ENCODE measurements around the gene CCDC195.

DNA sequence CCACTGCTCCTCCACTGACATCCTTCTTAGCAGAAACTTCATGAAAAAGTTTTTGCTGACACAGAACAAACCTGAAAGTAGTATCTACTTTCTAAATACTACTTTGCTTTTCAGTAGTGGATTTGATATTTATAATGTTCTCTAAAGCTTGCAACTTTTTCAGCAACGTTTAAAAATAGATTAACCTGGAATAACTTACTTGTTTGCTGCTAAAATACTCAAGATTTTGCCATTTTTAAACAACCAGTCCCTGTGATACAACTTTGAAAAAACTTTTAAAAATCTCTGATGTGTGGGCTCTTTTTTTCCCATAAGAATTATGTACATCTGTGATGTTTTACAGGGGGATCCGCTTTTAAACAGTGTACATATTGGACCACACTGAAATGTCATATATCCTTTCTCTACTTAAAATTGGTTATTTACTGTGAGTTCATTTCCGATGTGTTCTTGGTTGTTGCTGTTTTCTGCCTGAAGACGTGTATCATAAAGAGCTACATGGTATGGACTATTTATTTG, 83.3 kb downstream of the ACSL3 start:
- PRO-cap = unidirectional peak, plus-strand start at position 335 of the sequence

- PRO-cap = no peak
Observed at GRCh38 chr2:222994109-222994775, 57.7 kb upstream of the KCNE4 start.

DNA sequence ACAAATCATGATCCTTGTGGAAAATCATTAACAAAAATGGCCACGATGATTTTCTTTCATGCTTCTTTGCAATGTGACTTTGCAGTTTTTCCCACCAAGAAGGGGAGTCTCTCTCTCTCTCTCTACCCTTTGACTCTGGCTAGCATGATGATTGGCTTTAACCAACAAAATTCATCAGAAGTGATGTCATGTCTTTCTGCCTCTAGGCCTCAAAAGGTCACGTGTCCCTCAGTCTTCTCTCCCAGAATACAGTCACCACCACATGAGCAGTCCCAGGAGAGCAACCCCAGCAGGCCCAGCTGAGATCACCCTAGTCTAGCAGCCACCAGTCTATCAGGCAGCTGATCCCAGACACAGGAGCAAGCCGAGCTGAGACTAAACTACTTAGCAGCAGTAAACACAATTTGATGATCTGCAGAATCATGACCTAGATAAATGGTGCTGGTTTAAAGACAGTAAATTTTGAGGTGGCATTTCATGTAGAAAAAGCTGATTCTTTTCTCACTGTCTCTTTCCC, 132.8 kb downstream of the SCG2 start:
- PRO-cap = no peak

DNA sequence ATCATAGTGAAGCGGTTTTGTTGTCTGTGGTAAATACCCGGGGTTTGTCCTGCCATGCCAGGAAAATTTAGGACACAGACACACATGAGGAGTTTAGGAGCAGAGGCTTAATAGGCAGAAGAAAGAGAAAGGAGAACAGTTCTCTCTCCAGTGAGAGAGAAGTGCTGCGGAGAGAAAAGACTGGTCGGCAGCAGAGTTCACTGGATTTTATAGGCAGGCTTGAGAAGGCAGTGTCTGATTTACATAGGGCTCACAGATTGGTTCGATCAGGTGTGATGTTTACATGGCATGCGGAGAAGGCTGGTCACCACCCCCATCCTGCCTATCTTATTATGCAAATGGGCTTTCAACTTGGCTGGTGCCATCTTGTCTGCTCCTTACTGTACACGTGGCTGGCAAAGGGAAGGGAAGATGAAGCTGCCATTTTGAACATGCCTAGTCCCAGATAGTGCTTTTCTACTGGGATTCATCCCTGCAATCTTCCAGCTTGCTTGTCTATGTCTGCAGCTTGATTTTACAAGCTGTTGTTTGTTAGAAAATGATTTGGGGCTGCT, 113.4 kb downstream of the AP1S3 start:
- PRO-cap = no peak

DNA sequence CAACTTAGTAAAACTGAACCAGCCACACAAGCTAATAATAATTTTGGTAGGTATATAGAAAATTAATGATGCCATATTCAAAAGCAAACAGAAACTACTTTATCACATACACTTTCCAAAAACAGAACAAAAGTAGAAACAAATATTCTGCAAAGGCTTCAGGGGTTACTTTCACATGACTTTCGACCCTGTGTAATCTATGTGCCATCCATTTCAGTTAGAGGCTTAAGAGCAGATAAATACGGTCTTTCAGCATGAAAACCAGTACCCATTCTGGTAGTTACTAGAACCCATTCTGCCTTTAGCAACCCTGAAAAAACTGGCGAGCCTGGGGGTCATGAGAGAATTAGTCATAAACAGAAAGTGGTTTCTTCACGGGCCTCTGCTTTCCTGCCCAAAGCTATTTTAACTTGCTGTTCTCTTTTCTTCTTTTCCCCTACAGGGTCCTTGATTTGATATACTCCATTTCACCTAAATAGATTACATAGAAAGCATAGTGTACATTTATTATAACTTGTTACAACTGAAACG, 48.4 kb downstream of the WDFY1 start:
- PRO-cap = no peak

DNA sequence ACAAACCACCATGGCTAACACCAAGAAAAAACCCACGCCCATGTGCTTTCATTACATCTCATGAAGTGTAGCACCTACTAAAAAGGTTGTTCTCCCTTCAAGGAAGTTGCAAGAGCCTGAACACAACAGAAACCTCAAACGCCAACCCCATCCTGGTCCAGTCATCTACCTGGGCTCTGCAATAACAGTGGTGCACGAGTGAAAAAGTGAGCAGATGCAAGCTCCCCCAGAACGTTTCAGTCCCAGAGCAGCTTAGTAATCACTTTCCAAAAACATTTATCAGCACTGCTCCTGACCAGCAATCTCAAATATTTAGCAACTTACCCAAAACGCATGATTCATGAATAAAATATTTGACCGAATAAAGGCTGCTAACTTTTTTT, 3.3 kb downstream of the WDFY1 start:
- PRO-cap = no peak

DNA sequence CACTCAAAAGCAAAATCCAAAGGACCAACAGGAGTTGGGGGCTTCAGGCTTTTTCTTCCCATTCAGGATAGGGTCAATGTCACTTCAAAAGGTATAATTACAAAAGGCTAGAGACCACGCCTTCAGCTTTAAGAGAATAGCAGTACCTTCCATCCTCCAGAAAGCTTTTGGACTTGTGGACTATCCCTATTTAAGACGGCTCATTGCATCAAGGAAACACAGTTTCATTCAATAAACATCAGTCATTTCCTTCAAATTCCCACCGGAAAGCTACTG, 1.8 kb downstream of the WDFY1 start:
- PRO-cap = bidirectional peak, plus-strand start outside the sequence, minus-strand start at position 163 of the sequence

DNA sequence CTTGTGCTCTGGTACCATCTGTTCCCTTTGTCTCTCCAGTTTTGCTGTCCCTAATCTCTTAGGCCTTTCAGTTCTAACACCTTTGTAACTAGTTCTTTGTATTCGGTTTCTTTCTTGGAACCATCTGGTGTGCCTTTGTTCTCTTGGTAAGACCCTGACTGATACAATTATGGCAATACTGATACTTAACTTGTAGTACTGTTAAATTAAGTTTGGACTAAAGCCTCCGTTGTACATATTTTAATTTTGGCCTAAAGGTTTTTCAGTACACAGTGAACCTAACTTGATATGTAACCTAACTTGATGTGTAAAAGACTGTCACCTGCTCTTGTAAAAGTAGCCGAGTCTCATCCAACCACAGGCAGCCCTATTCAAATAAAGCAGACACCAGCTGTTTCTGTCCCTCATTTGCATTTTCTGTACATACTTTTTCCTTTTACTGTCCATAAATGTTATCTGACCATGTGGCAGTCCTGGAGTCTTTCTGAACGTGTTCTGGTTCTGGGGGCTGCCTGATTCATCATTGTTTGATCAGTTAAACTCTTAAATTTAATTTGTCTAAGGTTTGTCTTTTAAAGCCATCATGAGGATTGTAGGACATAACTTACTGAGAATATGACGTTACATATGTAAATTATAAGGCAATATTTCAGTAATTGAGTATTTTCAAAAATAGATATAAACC, 4.7 kb upstream of the MRPL44 start:
- PRO-cap = no peak

DNA sequence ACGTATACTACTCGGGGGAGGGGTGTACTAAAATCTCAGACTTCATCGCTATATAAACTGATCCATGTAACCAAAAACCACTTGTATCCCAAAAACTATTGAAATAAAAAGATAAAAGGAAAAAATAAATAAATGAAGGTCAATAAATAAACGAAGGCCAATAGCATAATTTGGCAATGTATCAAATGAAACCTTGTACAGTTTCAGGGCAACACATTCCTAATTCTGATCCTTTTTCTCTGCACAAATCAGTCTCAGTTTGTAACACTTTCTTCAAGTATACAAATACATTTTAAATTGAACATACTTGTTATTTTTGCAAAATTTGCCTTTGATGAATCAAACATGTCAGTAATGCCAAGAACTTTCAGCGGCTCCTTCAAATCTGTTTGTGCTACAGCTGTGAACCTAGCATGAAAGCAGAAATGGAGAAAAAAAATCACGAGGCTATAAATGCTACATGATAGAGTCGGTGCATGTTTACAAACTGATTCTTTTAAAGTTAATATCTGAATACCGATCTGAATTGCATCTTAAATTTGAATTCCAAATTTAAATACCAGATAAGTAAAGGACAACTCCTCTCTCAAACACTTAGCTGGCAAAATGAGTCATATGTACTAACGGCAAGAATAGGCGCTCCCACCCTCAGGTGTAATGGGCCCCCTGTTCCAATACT, 25.2 kb downstream of the MRPL44 start:
- PRO-cap = no peak

GRCh38 chr2:224379164-224379632, 22.7 kb downstream of the FAM124B start:
- PRO-cap = no peak

GRCh38 chr2:224412495-224412958, 10.6 kb upstream of the FAM124B start:
- PRO-cap = no peak

GRCh38 chr2:224484910-224485714, 83.2 kb upstream of the FAM124B start:
- PRO-cap = no peak

- PRO-cap = no peak
Observed at GRCh38 chr2:224553939-224554835, 31.0 kb downstream of the CUL3 start.

DNA sequence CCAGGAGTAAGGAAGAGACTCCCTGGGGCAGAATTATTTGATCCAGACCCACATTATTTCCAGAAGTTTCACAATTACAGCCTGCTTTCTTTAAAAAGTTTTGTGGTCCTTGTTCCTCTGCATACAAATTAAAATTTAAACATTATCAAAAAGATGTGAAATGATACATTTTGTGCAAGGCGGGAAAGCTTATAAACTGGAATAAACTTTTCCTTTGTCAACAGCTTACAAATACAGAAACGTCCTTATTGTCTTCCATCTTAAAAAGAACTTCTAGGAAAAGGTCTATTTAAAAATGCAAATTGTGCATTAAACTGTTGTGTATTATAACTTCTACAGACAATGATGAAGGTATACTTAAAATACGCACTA, 5.1 kb downstream of the CUL3 start:
- PRO-cap = no peak

- PRO-cap = no peak
Observed at GRCh38 chr2:224716153-224716545, at the start of gene CCDC195. Gene CCDC195, minus strand, starts transcription at chr2:224716365.

DNA sequence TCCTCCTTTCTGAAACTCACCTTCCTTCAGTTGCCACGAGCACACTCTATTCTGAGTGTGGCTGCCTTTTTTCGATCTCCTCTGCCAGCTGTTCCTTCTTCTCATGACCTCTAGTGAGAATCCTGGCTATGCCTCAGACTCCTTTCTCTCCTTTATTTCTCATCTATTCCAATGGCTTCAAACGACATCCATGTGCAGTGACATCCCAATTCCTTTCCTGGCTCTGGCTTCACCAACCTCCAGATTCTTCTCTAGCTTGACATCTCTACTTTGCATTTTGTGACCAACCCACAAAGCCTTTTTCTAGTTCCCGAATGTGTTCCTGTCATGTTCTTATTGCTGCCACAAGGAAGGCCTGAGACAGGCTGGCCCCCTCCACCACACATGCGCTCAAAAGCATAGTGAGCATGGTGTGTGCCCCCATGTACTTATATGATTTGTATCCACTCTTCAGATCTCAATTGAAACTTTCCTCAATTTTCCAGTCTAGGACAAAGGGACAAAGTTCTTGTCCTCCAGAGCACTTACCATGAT, 160.6 kb upstream of the CCDC195 start:
- PRO-cap = no peak

- PRO-cap = no peak
Observed at GRCh38 chr2:224948645-224949185, 93.6 kb downstream of the DOCK10 start.

DNA sequence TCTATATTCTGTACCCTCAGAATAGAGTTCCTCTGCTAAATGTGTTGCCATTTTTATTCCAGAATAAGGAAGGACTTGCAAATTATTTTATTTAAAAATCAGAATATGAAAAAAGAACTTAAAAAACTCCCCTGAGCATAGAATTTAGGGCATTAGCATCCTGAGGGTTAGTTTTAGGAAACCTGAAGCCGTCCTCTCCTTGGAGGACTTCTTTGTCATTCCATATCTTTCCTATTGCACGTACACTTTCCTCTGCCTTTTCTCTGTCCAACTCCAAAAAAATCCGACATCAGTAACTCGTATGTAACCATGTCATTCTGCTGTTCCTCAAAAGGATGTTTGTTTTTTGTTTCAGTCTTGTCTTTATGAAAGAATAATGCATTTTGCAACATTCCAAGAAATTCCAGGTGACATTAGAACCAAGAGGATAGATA, 38.0 kb upstream of the NYAP2 start:
- PRO-cap = unidirectional peak, minus-strand start at position 283 of the sequence

DNA sequence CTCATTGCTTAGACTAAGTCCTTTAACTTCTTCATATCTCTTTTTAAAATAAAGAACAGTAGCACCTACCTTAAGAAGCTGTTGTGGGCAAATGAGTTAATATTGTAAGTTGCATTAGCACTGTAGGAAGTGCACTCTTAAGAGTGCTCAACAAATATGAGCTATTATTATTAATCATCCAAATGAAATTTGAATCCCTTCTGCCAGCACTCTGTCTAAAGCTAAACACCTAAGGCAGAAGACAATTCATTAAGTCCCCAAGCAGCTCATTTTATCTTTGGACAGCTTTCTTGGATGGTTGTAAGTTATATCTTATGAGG, 52.6 kb downstream of the NYAP2 start:
- PRO-cap = no peak

DNA sequence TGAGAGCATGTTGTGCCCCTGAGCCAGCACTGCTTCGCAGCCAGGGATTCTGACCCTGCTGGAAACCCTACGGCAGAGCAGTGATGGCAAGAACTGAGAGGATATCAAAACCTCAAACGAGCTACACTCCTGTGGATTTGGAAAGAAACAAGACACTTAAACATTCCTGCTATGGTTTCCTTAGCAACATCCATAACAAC, 649.1 kb downstream of the NYAP2 start:
- PRO-cap = no peak

Measured in colonic mucosa (tissue), 1 donor.